ENCODE results near the gene ZFAND3.

GRCh38 chr6:36985087-36985319 lies 993 bp downstream of the MTCH1 start:
- PRO-cap: no peak

DNA sequence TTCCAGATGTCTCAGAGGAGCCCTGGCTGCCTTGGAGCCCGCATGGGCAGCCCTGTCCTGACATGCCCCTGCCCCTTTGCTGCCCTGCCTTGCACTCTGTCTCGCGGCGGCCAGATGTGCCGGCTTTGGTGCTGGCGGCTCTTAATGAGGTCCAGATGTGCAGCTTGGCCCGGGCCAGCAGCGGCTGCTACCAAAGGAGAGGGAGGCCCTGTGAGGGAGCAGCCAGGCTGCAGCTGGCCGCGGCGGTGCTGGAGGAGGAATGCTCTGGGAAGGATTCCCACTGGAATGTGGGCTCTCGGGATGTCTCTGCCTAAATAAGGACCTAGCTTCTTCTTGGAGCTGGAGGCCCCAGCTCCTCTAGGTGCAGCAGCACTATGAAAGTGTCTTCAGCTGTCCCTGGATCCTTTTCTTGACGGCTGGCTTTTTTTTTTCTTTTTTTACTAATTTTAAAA lies 72.5 kb downstream of the FGD2 start:
- PRO-cap: no peak

DNA sequence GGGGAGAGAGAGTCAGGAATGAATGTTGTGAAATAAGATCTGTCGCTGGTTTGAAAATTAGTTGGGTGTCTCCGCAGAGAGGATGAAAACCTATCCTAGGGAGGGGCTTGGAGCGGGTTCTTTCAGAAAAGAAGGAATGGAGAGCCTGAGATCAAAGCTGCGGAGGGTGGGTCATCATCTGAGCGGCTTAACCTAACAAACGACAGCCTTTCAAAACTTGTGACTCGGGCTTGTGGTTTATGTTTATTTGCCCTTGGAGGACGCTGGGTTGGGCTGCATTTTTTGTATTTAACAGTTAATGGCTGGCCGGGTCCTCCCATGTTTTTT lies 2.0 kb downstream of the PIM1 start:
- PRO-cap: no peak

DNA sequence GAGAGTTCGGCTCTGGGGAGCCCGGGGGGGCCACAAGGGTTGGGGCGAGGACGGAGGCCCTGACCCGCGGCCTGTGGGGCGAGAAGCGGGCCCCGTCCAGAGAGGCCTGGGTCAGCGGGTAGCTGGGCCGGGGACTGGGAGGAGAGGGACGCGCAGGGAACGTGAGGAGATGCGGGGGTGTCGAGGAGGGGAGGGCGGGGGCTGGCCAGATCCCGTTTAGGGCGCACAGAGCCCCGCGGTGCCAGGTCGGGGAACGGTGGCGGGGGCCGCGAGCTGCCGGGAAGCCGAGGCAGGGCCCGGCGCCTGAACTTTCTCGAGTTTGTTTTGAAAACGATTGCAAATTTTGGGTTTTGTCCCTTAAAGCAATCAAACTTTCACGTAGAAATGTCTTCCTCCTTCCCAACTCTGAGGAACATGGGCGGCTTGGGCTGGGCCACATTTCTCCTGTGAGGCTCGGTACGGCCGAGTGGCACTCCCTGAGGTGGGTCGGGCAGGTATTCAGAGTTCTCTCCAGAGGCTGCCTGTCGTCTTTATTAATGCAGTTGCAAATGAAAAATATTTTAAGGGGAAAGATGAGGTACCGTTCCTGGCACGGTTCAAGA lies 852 bp downstream of the RNF8 start:
- PRO-cap: unidirectional peak, minus-strand start at position 136 of the sequence

DNA sequence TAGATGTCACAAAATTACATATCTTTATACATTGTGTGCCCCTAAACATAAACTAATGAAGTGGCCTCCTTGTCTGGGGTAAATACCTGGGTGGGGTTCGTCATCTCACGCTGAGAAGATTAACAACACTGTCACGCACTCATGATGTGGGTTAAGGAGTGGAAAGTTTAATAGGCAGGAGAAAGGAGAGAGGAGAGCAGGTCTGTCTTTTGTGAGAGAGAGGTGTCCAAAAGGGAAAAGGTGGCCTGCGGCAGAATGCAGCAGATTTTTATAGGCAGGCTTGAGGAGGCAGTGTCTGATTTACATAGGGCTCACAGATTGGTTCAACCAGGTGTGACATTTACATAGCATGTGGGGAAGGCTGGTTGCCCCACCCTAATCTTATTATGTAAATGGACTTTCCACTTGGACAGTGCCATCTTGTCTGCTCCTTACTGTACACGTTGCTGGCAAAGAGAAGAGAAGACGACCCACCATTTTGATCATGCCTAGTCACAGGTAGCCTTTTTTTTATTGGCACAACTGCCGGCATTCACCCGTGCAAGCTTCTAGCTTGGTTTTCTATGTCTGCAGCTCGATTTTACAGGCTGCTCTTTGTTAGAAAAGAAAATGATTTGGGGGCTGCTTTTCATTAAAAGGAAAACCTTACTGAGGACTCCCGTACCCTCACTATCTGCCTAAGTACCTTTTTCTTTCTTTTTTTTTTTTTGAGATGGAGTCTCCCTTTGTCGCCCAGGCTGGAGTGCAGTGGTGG lies 9.3 kb upstream of the CMTR1 start:
- PRO-cap: no peak

DNA sequence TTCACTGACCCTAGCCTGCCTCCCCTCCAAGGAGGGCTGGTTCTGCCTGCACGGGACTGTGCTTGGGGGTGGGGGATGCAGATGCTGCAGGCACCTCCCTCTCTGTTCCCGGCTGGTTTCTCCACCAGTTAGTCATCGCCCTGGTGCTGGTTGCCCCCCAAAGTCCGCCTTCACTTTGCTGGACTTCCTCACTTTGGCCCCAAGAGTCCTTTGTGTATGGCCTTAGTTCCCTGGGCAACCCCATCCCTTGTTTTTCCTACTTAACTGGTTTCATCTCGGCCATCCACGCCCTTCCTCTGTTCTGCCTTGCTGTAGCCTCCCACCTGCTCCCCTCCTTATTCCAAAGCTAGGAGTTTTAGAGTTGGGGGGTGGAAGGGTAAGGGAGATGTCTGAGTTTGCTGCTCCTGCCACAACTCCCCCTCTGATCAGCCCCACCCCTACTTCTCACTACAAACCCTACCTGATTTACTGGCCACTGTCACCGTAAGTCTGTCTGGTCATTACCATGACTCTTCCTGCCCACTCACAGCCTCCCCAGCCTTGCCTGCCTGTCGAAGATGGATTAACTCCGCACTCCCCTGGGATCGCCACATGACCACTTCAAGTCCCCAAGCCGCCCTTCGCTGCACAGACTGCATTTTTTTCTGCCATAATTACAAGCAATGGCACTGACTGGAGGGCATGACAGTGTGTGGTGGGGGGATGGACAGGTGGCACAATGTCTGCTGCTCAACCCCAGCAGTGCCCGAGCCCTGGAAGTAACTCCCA lies 17.5 kb downstream of the CCDC167 start:
- PRO-cap: no peak

DNA sequence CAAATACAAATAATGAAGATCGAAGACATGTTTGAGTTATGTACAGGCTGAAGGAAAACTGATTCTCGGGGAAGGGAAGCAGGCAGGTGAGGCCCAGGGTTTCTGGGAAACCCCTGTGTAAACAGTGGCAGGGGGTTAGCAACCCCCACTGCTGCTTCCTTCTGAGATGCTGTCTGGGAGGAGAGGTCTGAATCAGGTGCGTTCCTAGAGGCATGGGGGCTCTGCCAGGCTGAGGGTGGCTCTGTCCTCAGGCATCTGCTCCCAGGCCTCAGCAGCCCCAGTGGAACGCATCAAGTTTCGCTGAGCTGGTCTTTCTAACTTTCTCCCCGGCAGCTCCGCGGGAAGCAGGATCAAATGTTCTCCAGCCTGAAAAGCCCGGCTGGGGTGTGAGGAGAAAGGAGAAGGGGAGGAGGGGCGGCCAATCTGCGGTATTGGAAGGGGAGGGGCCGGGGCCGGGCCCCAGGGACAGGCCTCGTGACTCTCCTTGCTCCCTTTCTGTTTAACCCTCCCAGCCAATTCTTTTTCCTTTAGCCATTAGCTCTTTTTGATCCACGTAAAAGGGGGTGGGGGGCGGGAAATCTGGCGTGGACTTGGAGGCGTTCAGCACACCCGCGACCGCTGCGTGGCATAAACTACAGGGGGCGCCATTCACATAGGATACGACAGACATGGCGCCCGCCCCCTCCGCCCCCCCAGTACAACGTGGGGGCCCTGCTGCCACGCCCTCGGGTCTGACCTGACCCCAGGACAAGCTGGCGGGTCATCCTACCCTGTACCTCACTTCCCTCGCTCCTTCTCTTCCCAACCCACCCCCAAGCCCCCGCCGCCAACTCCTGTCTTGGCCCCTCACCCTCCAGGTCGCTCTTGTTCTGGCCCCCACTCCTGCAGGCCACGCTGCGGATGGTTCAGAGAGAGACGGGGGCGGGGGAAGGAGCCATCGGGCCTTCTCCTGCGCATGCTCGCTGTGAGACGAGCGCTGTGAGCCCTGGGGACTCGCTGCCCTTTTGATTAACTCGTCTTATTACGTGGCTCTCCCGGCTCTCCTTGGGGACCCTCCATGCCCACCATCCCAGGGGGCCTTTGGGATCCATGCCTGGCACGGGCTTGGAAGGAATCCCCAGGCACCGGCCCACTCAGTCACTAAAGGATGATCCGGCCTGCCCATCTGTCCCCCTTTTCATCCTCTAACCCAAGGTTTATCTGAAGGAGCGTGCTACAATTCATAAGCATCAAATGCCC lies 7.7 kb upstream of the MDGA1 start:
- PRO-cap: bidirectional peak, plus-strand start at position 967 of the sequence, minus-strand start at position 888 of the sequence

GRCh38 chr6:37819277-37820148 lies at the start of gene ZFAND3:
Gene ZFAND3 (plus strand): TSS chr6:37819727.
- PRO-cap: bidirectional peak, plus-strand start at chr6:37819480, minus-strand start at chr6:37819331; bidirectional peak, plus-strand start at chr6:37819885, minus-strand start at chr6:37819708

- PRO-cap: no peak
Measured at GRCh38 chr6:37835760-37836360, 16.3 kb downstream of the ZFAND3 start.

GRCh38 chr6:37997305-37997938 lies 177.9 kb downstream of the ZFAND3 start:
- PRO-cap: no peak

- PRO-cap: no peak
Measured at GRCh38 chr6:38157794-38158418, 338.4 kb downstream of the ZFAND3 start.

- PRO-cap: no peak
Measured at GRCh38 chr6:38173942-38174429, 354.5 kb downstream of the ZFAND3 start.

GRCh38 chr6:38212462-38212898 lies 393.0 kb downstream of the ZFAND3 start:
- PRO-cap: no peak

- PRO-cap: no peak
Measured at GRCh38 chr6:38699805-38700629, 2.9 kb downstream of the GLO1 start.

DNA sequence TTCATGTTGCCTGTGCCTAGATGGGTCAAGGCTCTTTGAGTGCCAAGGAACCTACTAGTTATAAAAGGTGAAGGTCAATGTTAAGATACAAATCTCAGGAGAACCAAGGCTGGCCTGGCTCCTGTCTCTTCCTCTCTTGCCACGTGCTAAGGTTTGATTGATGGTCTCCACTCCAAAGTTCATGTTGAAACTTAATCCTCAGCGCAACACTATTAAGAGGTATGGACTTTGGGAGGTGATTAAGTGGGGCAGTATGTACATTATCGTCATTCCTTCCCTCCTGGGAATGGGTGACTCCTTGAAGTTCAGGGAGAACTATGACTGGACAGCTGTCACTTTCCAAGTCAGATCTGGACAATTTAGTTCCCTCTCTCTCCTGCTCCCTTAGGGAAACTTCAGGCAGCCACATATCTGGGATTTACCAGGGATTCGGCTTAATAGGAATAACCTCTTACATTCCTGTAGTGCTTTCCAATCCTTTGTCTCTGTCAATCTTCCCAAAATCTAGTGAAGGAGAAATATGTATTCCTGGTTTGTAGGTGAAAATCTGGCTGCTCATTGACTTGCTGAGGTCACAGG lies 50.4 kb downstream of the KCNK5 start:
- PRO-cap: no peak

DNA sequence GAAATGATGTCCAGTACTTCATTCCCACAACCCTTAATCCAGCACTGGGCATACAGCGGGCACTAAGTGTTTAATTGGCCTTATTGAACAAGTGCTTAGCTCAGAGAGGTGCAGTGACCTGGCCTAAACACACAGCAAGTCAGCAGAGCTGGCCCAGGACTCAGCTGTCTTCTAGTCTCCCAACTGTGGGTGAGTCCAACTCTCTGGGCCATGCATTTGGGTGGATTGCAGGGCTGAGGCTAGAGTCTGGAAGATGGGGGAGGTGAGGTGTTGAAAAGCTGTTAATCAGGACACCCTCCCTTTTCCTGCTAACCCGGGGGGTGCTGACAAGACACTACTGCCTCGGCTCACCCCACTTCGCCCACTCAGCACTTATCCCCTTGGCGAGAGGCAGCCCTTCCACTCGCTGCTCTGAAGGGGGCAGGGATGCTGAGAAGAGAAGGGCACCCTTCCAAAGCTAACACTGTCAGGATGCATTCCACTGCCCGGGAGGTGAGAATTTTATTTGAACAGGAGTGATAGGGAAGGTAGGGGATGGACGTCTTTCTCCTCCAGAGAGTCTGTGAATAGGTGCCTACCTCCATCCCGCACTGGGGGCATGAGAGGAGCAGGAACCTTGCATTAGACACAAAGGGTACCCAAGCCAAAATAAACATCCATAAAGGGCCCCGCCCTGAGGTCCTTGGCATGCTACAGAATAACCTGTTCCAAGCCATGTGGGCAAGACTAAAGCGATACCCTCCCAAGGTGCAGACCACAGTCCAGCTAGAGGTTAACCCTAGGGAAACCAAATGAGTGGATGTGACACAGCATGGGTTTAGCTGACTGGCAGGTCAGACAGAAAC lies 14.1 kb downstream of the KCNK5 start:
- PRO-cap: no peak

- PRO-cap: no peak
Measured at GRCh38 chr6:39343005-39343670, 20.6 kb upstream of the KCNK16 start.

GRCh38 chr6:39792797-39793664 lies 855 bp downstream of the DAAM2 start:
- PRO-cap: no peak

GRCh38 chr6:39794138-39794723 lies 2.1 kb downstream of the DAAM2 start:
- PRO-cap: no peak

DNA sequence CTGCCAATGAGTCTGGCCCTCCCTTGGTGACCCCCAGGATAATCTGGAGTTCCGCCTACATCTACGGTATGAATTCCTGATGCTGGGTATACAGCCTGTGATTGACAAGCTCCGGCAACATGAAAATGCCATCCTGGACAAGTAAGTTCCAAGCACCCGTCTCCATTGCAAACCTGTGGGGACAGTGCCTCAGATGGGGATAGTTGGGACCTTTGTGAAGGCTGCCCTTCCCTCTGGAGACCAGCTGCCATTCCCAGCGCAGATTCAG lies 64.0 kb downstream of the MOCS1 start:
- PRO-cap: no peak

Measured in left common carotid artery plus branches (tissue), 1 donor.